Glomerular endothelial cell (primary cell): ENCODE results near the gene LRRC20.

DNA sequence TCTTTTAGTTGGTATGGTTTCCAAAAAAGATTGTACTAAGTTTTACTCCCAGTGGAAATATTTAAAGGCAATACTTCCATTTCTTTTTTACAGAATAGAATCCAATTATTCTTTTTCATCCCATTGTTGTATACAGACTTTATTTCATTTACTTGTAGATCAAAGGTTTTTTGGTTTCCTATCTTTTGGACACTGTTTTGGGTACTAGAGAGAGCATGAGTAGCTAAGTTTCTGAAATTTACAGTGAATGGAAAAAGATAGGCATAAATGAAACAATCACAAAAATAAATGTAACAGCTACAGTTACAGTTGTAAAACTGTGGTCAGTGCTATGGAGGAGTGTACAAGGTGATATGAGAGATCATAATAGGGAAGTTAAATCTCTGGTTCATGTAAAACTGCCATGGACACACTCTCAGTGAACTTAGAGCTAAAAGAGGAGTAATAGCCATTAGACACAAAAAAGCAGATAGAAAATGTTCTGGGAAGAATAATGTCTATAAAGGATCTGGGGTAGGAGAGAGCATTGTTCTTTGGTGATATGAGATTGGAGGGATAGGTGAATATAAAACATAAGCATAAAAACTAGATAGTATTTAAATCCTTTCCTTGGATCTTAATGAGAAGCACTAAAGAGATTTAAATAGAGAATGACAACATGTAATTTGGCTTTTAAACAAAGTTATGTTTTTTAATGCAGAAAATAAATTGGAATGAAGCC, 1244.2 kb upstream of the LRRTM3 start:
- RAMPAGE, long total RNA, result no peak

- RAMPAGE, long total RNA, result no peak
Measured at GRCh38 chr10:67788391-67788973, 49.5 kb downstream of the DNAJC12 start.

GRCh38 chr10:68110113-68110494, 816 bp downstream of the MYPN start:
- RAMPAGE, long total RNA, result no peak

- RAMPAGE, long total RNA, result no peak
Measured at GRCh38 chr10:68111507-68112099, 2.3 kb downstream of the MYPN start.

- RAMPAGE, long total RNA, result no peak
Measured at GRCh38 chr10:68340541-68341403, 8.0 kb upstream of the PBLD start.

GRCh38 chr10:68959771-68960362, 3.9 kb downstream of the DDX21 start:
- RAMPAGE, long total RNA, result no peak

- RAMPAGE, long total RNA, result no peak
Measured at GRCh38 chr10:68983973-68985006, 4.3 kb upstream of the KIFBP start.

GRCh38 chr10:69209447-69209832, 10.7 kb upstream of the HKDC1 start:
- RAMPAGE, long total RNA, result no peak

GRCh38 chr10:69317632-69318025, 1.0 kb upstream of the HK1 start:
- RAMPAGE, long total RNA, result no peak

GRCh38 chr10:69327299-69328534, 9.1 kb downstream of the HK1 start:
- RAMPAGE, long total RNA, result no peak

DNA sequence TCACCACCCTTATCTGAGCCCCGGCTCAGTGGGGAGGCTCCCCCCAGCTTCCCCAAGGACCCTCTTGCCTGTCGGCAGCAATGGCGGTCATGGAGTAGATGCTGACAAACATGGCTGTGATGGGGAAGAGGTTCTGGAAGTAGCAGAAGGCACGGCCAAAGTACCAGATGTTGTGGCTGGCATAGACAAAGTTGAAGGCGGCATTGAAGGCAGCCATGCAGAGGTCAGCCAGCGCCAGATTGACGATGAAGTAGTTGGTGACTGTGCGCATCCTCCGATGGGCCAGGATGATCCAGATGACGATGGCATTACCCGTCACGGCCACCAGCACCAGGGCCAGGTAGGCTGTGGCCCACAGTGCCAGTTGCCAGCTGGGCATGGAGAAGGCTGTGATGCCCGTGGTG, 852 bp downstream of the TACR2 start:
- RAMPAGE, long total RNA, result no peak

- RAMPAGE, long total RNA, result no peak
Measured at GRCh38 chr10:69425527-69426734, 9.2 kb upstream of the TACR2 start.

DNA sequence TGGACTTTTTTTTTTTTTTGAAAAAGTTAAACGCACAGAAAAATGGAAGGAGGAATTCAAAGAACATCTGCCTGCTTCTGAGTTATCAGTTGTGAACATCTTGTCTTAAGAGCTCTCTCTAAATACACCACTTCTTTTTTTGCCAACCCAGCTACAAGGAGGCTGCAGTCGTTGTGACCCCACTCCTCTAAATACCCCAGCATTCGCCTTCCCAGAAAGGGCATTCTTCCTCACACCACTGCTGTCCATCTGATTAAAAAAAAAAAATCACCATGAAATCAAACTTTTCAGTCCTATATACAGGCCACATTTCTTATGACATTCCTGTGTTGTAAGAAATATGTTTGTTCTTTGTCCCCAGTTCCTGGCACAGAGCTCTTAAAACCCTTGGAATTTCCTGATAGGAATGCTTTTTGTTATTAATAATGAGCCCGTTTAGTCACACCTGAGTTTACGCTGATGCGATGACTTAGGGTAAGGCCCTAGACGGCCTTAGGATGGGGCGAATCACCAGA, 17.3 kb downstream of the TSPAN15 start:
- RAMPAGE, long total RNA, result no peak

DNA sequence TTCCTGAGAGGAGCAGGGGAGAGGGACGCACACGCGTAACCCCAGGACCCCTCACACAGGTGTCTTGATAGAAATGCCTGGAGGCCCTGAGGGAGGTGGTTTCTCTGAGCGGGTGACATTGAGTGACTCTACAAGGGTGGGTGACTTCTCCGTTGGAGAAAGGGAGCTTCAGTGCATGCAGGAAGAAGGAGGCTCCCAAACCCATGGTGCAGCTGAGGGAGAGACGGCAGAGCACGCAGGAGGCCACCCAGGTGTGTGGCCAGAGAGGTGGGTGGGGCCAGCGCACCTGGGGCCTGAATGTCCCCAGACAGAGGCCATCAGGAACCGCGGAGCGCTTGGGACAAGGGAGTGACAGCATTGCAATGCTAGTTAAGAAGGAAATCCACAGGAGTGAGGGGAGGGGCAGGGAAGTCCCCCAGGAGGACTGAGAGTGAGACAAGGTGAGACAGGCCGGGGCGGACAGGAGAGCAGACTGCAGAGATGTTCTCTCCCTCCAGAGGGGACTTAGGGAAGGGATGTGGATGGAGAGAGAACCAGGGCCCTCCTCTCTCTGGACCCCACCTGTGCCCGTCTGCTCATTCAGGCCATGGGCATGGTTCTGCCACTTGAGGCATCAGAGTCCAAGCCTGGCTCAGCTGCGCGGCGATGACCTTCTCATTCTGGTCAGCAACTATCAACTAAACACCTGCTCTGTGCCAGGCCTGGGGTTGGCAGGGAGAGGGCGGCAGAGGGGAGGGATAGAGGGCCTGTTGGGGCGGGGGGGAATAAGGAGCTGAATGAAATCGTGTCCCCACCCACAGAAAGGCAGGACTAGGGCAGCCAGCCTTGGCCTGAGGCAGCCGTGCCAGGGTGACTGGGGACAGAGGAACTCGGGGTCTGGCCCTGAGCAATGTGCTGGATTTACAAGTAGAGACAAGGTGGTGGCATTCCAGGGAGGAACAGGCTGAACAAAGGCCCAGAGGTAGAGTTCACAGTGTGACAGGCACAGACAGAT, 69.4 kb upstream of the COL13A1 start:
- RAMPAGE, long total RNA, result no peak

GRCh38 chr10:69891060-69891285, 89.3 kb downstream of the COL13A1 start:
- RAMPAGE, long total RNA, result no peak

DNA sequence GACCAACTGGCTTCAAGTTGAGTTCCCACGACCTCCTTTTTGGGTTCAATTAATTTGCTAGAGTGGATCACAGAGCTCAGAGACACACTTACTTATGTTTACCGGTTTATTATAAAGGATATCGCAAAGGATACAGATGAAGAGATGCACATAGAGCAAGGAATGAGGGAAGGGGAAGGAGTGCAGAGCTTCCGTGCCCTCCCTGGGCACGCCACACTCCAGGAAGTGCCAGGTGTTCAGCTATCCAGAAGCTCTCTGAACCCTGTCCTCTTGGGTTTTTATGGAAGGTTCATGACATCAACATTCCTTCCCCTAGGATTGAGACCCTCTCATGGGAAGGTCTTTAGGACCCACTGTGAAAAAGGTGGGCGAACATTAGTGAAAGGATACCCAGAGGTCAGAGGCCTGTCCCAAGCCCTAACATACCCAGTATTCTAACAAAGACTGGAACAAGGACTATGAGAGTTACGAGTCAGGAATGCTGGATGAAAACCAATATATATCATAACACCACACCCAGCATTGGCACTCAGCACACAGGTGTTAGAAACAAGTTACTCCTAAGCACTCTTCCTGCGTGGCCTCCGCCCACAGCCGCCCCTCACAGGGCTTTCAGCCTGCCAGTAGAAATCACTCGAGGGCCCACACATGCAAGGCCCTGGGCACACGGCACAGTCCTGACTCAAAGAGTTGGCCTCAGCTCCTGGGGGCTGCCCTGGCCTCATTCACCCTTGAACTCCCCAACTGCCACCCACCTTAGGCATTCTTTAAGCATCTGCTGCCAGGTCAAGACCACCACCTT, 5.5 kb upstream of the AIFM2 start:
- RAMPAGE, long total RNA, result no peak

DNA sequence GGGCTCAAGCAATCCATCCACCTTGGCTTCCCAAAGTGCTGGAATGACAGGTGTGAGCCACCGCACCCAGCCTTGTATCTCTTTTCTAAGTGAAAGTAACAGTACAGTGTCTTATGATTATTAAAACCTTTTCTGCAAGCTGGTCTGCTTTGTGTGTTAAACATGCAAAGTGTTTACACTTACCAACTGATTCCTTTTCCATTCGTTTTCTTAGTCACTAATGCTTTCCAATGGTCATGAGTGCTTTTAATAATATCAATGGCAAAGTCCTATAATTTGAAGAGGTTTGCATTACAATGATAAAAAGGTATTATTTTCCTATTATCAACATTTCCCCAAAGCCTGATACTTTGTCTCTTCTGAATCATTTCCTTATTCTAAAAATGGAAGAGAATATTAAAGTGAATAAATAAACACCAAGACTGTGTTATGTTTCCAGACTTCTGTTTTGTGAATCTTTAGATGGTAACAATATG, 24.2 kb downstream of the PPA1 start:
- RAMPAGE, long total RNA, result no peak

- RAMPAGE, long total RNA, result no peak
Measured at GRCh38 chr10:70376693-70377328, 5.6 kb downstream of the LRRC20 start.

- RAMPAGE, long total RNA, result no peak
Measured at GRCh38 chr10:70381811-70382716, at the start of gene LRRC20. LRRC20 (minus strand) TSS chr10:70382625.

GRCh38 chr10:70403732-70404090, 234 bp upstream of the EIF4EBP2 start:
- RAMPAGE, long total RNA, result no peak